Mesenchymal stem cell of adipose (primary cell): Measurements from ENCODE around the genes OR2AG2, OR5P2, OR5P3 and OR10A6.

- CAGE, long polyA plus RNA = no peak
Observed at GRCh38 chr11:6771707-6772170, at the start of gene OR2AG2. TSS of gene OR2AG2 (minus strand) at chr11:6771976.

GRCh38 chr11:7252313-7253355 is 930 bp downstream of the SYT9 start:
- CAGE, long polyA plus RNA = no peak

DNA sequence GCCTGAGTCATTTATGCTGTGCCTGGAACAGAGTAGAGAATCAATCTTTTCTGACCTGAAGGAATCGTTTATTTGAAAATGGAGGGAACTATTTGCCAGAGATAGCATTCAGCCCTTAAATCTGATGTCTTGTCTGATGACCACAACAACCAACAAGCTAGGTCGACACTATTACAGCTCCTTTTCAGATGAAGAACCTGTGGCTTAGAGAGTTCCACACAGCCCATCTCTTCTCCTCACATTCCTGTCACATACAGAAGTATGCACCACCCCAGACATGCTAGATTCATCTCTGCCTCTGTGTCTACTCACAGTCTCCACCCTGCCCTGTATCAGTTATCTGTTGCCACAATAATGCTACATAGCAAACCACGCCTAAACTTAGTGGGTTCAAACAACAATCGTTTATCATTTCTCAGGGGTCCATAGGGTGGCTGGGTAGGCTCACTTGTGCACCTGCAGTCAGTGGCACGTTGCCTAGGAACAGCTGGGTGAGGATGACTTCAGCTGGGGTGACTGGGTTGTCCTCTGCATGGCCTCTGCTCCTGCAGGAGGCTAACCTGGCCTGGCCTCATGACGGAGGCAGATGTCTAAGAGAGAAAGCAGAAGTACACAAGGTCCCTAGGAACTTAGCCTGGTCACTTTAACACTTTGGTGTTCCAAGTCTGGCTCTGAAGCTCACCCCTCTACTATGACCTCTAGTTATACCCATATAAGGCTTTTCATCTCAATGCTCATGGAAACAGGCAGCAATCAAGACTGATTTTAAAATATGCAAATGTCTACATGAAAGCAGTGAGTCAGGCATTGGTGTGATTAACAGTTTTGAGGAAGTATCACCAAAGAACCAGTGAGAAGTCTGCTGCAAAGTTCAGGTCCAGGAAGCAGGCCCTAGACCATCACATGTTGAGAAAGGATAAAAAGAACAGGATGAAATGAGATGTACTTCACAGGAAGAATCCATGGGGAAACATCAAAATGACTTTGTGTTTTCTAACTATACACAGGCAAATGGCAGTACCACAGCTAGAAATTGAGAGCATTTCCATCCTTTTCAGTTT is 10.7 kb downstream of the OLFML1 start:
- CAGE, long polyA plus RNA = no peak

DNA sequence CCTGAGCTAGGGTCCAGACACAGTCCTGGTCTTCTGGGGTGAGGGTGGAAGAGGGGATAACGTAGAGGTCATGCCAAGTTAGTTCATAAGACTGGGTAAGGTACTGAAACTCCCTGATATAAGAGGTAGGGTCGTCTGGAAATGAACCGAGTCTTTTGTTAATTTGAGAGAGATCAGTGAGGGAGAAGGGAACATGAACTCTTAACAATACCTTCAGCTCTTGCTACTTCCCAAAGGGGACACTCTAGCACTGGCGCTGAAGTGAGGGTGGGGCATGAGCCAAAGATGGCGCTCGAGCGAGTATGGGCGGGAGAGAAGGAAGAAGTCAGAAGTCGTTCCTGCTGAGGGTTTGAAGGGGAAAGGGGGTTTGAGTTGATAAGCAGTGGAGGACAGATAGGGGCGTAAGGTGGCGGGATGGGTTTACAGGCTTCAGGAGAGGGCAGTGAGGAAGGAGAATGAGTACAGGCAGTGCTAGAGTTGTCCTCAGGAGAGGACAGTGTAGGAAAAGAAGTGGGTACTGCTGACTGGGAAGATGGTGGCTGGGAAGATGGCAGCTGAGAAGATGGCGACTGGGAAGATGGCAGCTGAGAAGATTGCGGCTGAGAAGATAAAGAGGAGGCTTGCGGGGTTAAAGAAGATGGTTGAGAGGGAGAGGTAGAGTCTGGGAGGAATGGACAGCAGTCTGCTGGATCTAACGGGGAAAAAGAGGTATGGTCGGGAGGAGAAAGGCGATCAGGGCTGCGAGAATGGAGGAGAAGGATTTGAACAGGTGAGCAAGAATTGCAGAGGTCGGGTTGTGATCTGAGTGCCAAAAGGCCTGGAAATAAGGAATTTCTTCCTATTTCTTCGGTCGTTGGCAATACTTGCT is 5.0 kb downstream of the PPFIBP2 start:
- CAGE, long polyA plus RNA = no peak

DNA sequence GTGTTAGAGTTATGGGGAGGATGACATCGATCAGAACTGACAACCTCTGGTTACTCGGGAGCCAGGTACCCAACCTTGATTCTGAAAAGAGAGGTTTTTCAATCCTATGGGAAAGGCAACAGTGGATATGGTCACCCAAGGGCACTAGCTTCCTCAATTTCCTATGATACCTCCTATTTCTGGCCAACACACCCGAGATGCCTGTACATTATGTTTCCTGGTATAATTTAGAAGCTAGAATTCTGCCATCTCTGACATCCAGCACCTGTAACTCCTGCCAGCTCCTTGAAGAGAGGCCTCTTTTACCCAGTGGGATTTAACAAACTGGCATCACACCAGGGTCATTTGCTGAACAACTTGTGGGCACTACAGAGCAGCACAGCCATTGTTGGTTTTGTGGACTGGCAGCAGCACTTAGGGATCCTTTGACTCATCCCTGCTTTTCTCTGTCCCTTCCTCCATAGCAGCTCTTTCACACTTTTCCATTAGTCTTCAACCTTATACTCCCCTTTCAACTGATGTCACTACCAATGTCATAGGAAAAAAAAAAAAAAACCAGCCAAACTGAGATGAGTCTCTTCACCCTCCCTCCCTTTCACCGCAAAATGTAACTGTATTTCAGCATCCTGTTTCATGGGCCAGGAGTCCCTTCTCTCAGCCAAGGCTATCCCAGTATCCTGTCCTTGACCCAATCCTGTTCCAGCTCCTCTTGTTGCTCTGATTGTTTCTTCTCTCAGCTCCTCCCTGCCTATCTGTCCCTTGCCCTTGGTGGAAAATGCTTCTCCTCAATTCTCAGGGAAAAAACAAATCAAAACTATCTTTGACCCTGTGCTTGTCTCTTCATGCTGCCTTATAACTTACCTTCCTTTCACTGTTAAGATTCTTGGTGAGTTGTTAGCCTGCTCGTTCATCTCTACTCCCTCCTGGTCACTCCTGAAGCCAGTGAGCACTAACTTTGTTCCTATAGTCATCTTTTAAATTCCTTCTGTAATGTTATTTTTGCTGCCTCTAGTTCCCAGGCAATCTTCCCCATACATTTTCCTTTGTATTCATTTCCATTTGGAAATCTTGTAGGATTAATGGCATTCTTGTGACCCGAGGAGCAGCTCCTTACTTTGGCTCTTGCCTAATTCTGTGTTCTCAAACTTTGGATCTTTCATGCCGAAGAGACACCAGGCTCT is 68.8 kb downstream of the PPFIBP2 start:
- CAGE, long polyA plus RNA = no peak

DNA sequence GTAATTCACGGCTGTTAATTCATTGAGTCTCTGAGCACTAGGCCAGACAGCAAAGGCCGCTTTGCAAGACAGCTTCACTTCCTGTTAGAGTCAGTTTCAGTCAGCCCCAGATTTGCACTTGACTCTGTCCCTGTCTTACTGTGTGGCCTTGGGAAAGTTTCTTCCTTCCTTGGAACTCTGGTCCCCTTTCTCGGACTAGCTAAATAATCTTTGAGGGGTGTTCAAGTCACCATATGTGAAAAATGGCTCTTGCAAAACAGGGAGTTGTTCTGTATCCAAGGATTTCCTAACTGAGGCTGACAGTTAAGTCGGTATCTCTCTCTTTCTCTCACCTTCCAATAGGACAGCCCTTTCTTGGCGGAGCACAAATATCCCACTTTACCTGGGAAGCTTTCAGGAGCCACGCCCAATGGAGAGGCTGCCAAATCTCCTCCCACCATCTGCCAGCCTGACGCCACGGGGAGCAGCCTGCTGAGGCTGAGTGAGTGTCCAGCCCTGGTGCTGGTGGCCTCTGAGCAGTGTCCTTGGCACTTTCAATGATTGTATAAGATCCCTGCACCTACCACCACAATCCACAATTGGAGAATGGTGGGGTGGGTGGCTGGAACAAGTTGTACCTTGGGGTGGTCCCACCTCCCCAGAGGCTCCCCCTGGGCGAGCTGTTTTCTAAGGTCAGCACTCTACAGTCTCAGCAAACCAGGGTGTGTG is 33.8 kb downstream of the CYB5R2 start:
- CAGE, long polyA plus RNA = no peak

- CAGE, long polyA plus RNA = no peak
Observed at GRCh38 chr11:7796851-7797371, at the start of gene OR5P2. TSS of gene OR5P2 (minus strand) at chr11:7796942.

- CAGE, long polyA plus RNA = no peak
Observed at GRCh38 chr11:7830717-7831043, at the start of gene OR5P3. TSS of gene OR5P3 (minus strand) at chr11:7830840.

DNA sequence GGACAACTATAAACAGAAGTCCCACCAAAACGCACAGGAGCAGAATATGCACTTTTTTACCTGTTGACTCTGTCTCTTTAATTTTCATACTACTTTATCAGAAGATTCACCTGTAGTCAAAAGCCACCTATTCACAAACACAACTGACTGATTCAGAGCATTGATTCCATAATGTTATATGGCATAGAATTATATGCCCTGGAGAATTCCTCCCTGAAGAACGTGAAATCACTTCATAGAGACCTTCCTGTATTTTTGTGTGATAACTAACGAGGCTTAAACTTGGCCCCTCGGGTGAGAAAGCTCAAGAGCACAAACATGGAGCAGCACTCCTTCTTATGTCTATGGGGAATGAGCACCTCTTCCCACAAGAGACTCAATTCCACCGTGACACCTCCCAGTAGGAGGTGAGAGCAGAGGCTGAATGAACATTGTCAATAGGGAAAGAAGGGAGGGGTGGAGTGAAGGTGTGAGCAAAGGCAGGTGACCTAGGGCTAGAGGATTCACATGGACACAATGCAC is at the start of gene OR10A6:
OR10A6 (minus strand) TSS at position 132 of the 522 bp plus-strand sequence.
- CAGE, long polyA plus RNA = no peak

DNA sequence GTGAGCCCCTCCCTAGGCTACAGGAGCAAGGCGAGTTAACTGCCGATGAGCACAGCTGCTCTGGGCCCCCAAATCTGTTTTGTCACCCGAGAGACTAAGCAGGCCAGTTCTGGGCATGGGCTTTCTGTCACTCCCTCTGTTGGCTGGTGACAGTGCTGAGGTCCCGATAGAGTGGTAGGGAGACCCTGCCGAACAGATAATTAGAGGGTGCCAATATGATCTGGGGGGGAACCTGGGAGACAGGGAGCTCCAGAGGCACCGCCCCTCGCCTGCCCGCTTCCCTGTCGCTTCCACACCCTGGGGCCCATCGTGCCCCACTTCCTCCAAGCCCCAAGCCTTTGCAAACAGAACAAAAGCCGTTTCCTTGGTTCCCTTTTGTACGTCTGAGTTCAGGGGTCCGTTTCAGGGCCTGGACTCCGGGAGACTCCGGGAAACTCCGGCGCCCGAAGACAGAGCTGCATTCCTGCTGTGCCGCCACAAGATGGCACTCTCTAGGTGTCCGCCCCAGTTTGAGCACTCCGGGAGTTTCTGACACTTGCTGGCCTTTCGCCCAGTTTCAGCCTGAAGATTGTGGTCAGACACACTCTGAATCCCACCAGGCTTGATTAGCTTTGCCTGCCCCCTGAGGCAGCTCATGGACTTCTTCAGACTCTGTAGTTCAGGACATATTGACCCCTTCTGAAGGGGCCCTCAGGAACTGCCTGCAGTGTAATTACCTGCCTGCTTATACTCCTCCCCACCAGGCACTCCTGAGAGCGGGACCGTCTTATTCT is 45.9 kb downstream of the EIF3F start:
- CAGE, long polyA plus RNA = no peak

GRCh38 chr11:8258245-8258704 is 5.4 kb downstream of the LMO1 start:
- CAGE, long polyA plus RNA = no peak

- CAGE, long polyA plus RNA = no peak
Observed at GRCh38 chr11:8263224-8263571, 480 bp downstream of the LMO1 start.

DNA sequence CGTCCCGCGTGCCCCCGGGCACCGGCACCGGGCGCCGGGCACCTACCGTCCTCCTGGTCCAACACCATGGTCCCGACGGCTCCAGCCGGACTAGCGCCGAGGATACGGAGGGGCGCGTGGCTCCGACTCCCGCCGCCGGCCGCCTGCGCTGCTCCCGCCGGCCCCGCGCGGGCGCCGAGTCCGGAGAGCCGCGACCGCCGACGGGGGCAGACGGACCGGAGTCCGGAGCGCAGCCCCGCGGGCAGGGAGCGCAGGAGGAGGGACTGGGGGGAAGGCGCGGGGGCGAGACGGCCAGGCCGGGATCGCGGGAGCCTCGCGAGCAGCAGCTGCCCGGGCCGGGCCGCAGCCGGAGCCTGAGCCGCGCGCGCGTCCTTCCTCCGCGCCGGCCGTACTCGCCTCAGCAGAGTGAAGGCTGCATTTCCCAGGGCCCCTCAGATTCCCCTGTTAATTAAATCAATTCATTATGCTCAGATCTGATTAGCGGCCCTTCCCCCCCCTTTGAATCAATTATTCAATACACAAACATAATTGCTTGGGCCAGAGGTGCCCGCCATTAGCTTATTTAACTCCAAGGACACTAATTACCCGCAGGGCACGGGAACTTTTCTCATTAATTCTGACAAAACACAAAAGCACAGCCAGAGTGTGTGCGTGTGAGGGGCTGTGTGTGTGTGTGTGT is 4.8 kb upstream of the LMO1 start:
- CAGE, long polyA plus RNA = no peak

DNA sequence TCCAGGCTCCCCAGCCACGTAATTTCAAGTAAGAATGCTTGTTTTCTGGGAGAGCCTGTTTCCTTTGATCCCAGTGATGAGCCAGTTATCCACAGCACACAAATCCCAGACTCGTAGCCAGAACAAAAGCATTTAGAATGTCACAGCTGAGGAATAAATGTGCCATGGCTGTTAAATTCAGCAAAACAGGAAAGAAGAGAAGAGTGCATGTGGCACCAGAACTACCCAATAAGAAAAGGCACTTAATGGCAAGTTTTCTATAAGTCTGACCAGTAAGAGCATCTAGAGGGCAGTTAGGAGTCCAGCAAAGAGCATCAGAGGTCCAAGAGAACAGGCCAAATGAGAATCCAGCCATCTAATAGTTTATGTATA is 112.0 kb downstream of the STK33 start:
- CAGE, long polyA plus RNA = no peak

GRCh38 chr11:8641623-8642475 is 40.6 kb downstream of the TRIM66 start:
- CAGE, long polyA plus RNA = no peak

- CAGE, long polyA plus RNA = no peak
Observed at GRCh38 chr11:8692424-8693072, 10.0 kb downstream of the RPL27A start.

GRCh38 chr11:8701795-8702973 is 19.6 kb downstream of the RPL27A start:
- CAGE, long polyA plus RNA = no peak

- CAGE, long polyA plus RNA = no peak
Observed at GRCh38 chr11:8705322-8706252, 23.0 kb downstream of the RPL27A start.

DNA sequence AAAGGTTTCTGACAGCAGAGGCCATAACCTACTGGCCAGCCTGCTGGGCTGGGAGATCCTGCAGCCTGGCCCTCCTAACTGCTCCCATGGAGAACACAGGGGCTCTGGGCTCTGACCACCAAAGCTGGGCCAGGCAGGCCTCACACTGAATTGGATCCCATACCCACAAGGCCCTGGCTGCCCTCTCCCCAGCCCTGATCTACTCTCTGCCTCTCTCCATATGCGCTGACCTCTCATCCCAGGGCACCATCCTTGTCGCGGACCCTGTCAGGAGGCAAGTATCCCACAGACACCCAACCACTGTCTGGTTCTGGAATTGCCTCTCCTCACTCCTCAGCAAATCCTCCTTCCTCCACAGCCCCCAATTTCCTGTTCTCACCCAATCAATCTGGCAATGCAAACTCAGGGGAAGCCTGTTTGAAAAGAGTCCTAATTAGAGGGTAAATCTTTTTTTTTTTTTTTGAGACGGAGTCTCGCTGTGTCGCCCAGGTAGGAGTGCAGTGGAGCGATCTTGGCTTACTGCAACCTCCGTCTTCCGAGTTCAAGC is 33.7 kb downstream of the RPL27A start:
- CAGE, long polyA plus RNA = no peak

GRCh38 chr11:8778164-8778947 is 32.1 kb downstream of the DENND2B start:
- CAGE, long polyA plus RNA = no peak